ENCODE data around the genes WDR26 and CNIH3.

DNA sequence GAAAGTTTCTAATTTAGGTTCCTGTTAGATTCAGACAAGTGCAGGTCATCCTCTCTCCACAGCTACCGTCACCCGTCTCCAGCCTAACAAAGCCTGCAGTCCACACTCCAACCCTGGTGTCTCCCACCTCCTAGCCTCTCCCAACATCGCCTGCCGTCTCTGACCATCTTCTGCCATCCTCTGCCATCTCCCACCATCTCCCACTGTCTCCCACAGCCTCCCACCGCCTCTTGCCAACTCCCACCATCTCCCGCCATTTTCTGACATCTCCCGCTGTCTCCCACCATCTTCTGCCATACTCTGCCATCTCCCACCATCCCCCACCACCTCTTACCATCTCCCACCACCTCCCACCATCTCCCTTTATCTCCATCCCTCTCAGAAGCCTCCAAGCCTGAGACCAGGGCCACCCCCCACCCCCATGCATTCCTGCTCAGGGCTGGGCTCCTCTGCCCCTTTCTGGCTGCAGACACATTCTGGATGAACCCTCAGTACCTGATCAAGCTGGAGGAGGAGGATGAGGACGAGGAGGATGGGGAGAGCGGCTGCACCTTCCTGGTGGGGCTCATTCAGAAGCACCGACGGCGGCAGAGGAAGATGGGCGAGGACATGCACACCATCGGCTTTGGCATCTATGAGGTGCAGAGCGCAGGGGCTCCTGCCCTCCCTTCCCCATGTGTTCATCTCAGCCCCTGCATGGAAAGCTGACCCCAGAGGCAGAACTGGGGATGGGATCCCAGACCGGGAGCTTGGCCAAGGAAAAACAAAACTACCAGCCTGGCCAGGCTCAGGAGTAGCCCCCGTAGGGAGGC is 42.9 kb downstream of the CAPN2 start:
- RAMPAGE, long total RNA = no peak
- RRBS = no CpG with 5 or more reads among the region's 17 CpGs

GRCh38 chr1:223783311-223783704 is 62.4 kb downstream of the TP53BP2 start:
- RAMPAGE, long total RNA = no peak
- RRBS = no CpG with 5 or more reads among the region's 5 CpGs

- RAMPAGE, long total RNA = no peak
- RRBS = no CpG with 5 or more reads among the region's 13 CpGs
These were observed 42.3 kb upstream of the TP53BP2 start for GRCh38 chr1:223887777-223888684.

DNA sequence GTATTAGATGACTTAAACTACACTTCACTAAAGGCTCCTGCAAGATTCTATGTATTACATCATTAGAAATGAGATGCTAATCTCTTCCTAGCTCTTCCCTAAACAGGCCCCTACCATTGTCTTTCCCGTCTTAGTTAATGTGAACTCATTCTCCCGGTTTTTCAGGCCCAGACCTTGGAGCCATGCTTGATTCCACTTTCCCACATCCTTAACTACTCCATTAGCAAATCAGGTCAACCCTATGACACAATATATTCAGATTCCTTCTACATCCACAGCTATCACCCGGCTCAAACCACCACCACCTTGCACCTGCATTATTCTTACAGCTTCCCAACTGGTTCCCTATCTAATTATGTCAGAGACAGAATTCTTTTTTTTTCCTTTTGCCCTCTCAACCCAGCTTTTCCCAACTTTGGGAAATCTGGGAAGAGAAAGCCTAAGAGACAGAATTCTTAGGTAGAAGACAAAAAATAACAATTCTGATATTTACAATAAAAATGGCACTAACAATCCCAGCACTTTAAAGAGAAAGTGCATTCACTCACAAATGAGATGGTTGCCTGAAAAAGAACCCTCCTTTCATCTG is 73.2 kb downstream of the NVL start:
- RAMPAGE, long total RNA = no peak
- RRBS = no CpG with 5 or more reads among the region's 3 CpGs

- RAMPAGE, long total RNA = no peak
- RRBS = no CpG with 5 or more reads among the region's 9 CpGs
These were observed 9.9 kb upstream of the NVL start for GRCh38 chr1:224339714-224340357.

- RAMPAGE, long total RNA = no peak
- RRBS = no CpG with 5 or more reads among the region's 6 CpGs
These were observed 37.9 kb downstream of the CNIH4 start for GRCh38 chr1:224394642-224394998.

- RAMPAGE, long total RNA = no peak
- RRBS = 3% methylated on average over 30 of the region's 55 CpGs
These were observed at the start of gene WDR26 for GRCh38 chr1:224434629-224435264. WDR26 (minus strand) TSS chr1:224434797.

- RAMPAGE, long total RNA = no peak
- RRBS = no CpG with 5 or more reads among the region's 4 CpGs
These were observed 2.2 kb upstream of the WDR26 start for GRCh38 chr1:224436860-224437205.

- RAMPAGE, long total RNA = no peak
- RRBS = 1% methylated on average over 51 of the region's 122 CpGs
These were observed at the start of gene CNIH3 for GRCh38 chr1:224615682-224617032. CNIH3 (plus strand) TSS chr1:224616317.

DNA sequence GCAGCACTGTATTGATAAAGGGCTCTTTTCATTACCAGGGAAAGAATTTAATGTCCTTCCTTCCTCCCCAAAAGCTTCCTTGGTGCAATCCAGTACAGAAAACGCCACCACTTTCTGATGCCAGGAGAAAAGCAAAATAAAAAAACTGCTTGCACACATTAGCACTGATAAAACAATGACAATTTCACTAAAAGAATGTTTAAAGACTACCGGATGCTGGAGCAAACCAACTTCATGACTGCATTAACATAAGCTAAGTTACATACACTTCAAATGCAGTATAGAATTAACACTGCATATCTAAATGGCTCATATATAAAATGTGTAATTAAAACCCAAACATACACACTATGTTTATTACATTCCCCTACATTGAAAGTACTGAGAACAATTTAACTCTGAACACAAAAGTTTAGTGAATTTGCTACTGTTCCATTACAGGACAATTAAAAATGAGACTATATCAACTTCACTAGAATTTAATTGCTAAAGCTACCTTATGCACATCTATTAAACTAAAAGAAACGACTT is 26.2 kb downstream of the LBR start:
- RAMPAGE, long total RNA = no peak
- RRBS = no CpG with 5 or more reads among the region's 3 CpGs

- RAMPAGE, long total RNA = no peak
- RRBS = no CpG with 5 or more reads among the region's 8 CpGs
These were observed 22.2 kb downstream of the LBR start for GRCh38 chr1:225405416-225406319.

GRCh38 chr1:225426141-225426433 is 1.8 kb downstream of the LBR start:
- RAMPAGE, long total RNA = no peak
- RRBS = no CpG with 5 or more reads among the region's 2 CpGs

GRCh38 chr1:225426890-225427841 is 672 bp downstream of the LBR start:
- RAMPAGE, long total RNA = no peak
- RRBS = under 1% methylated on average over 9 of the region's 82 CpGs

DNA sequence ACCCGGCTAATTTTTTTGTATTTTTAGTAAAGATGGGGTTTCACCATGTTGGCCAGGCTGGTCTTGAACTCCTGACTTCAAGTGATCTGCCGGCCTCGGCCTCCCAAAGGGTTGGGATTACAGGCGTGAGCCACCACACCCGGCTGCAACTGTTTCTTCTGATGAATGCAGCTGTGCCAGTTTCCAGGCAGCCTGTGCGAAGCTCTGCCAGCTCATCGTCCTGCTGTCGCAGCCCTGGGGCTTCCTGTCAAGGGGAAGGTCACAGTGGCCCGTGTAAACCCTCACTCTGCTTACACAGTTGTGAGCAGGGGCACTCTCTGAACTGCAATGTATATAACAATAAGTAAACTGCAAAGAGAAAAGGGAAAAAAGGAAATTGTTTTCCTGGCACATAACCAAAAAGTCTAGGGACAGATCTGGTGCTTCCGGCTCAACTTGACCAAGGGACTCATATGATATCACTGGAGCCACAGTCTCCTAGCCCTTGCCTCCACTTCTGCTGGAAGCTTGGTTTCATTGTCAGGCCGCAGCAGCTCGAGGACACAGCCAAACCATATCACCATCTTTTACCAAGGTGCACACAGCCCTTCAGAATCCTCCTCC is 22.7 kb upstream of the LBR start:
- RAMPAGE, long total RNA = no peak
- RRBS = no CpG with 5 or more reads among the region's 12 CpGs

DNA sequence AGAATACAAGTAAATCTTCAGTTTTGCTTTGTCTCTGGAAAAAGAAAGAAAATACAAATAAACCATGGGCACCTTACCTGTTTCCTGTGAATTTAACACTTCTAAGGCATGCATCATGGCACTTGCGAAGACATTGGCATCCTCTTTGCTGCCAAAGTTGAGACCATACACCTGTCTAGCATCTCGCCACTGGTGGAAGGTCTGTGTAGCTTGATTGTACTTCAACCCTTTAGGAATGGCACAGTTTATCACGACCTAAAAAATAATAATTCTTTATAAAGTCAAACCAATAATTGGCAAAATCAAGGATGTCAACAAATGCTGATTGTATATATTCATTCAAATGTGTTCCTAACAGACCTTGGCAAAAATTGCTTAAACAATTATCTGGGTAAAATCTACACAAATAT is 98.1 kb downstream of the ENAH start:
- RAMPAGE, long total RNA = no peak
- RRBS = no CpG with 5 or more reads among the region's 3 CpGs

DNA sequence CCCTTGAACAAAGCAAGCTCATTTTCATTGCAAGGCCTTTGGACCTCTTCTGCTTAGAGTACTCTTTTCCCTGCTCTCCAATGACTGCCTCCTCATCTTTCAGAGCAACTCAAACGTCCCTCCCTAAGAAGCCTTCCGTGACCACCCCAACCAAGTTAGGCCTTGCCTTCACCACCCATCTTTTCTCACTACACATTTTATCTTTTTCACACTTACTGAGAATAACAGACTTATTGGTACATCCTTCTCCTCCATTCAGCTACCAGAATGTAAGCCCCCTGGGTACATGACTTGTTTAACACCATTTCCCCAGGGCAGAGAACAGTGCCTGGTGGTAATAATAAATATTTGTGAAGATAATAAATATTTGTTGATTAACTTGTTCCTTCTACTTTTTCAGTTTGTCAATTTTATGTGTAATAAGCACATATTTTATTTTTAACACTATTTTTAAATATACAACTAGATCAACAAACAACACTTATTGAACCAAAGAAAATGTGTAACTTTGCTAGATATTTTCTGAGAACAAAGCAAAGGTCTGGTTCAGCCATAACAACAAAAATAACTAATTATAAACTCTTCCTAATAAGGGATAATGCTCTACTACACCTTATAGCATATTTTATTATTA is 39.7 kb downstream of the ENAH start:
- RAMPAGE, long total RNA = no peak
- RRBS = no CpG with 5 or more reads among the region's 2 CpGs

GRCh38 chr1:225657469-225657994 is 4.6 kb upstream of the ENAH start:
- RAMPAGE, long total RNA = no peak
- RRBS = no CpG with 5 or more reads among the region's 7 CpGs

- RAMPAGE, long total RNA = no peak
- RRBS = 18% methylated on average over 6 of the region's 29 CpGs
These were observed 24.4 kb upstream of the ENAH start for GRCh38 chr1:225677275-225677712.

DNA sequence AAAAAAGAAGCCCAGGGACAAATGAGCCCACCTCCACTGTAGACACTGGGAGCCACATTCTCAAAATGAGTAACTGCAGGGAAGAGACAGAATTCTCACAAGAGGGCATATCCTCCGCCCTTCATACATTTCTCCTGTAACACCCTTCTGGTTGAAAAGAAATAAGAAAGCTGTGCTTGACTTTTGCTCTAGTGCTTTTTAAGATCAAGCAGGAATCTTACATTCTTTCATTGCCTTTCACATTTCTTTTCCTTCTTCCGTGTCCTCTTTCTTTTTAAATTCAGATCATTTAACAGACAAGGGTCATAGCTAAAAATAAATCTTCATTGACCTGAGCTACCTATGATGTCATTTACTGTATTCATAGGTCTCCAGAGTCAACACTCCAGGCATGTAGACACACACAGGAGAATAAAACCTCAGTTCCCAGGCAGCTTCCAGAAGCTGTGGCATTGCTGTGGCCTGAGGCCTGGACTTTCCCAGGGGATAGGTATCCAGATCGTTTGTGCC is 38.3 kb upstream of the ENAH start:
- RAMPAGE, long total RNA = no peak
- RRBS = no CpG with 5 or more reads among the region's 3 CpGs

DNA sequence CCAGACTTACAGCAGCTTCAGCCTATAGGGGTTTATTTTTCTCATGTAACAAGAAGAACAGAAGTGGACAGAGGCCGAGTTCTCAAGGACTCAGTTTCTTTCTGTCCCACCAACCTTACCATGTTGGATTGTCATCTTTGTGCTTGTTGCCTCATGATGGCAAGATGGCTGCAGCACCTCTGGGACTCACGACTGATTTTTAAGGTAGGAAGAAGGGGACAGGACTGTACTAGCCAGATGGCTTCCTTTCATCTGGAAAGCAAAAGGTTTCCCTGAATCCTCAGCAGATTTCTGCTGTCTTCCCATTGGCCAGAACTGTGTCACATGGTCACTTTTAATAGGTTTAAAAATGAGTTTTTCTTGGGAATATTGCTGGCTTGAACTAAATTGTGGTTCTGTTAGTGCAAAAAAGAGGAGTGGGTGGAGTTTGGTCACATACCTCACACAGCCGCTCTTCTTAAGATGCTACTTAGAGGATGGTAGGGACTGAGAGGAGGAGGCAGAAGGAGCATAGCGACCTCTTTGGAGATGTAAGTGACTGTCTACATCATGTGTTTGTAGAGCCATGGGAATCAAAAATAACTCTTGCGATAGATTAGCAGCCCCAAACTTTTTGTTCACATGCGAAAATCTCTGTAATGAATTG is 48.1 kb upstream of the ENAH start:
- RAMPAGE, long total RNA = no peak
- RRBS = no CpG with 5 or more reads among the region's 6 CpGs

All from cardiac muscle cell (in vitro differentiated cells and primary cell).